Colon Carcinoma Metastatic in the Lung (tissue), 2 donors: ENCODE data around the gene CSPG5.

- PRO-cap, 2 experiments: no peak in any of the 2 experiments
These were observed 48.5 kb downstream of the PTH1R start for GRCh38 chr3:46925632-46926744.

DNA sequence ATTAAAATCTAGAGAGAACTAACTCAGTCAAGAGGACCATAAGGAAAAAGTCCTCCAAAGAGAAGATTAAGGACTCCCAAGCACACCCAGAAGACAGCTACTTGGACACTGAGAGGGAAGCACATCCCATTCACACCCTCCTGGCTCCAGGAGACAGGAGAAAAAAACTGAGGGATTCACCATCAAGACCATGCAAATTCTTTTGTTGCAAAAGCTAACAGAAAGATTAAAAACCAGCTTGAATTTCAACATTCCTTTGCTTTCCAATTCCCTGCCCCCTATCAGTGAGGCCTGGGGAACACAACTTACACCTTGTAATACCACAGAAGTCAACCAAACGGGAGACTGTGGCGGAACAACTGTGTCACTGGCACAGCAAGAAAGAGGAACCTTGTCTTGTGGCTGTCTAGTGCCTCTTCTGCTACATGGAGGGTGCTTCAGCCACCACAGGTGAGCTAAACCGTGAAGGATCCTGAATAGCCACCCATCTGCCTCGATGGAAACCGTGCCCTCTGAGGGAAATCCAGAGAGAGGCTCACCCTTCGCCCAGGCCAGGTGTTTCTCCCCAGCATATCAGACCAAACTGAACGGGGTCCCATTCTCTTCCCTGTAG is 11.5 kb downstream of the CCDC12 start:
- PRO-cap, 2 experiments: no peak in any of the 2 experiments

GRCh38 chr3:46997184-46998301 is 18.1 kb downstream of the NBEAL2 start:
- PRO-cap, 2 experiments: no peak in any of the 2 experiments

- PRO-cap, 2 experiments: no peak in any of the 2 experiments
These were observed 37.3 kb downstream of the NBEAL2 start for GRCh38 chr3:47016433-47017581.

GRCh38 chr3:47018778-47019558 is 39.5 kb downstream of the NBEAL2 start:
- PRO-cap, 2 experiments: no peak in any of the 2 experiments

DNA sequence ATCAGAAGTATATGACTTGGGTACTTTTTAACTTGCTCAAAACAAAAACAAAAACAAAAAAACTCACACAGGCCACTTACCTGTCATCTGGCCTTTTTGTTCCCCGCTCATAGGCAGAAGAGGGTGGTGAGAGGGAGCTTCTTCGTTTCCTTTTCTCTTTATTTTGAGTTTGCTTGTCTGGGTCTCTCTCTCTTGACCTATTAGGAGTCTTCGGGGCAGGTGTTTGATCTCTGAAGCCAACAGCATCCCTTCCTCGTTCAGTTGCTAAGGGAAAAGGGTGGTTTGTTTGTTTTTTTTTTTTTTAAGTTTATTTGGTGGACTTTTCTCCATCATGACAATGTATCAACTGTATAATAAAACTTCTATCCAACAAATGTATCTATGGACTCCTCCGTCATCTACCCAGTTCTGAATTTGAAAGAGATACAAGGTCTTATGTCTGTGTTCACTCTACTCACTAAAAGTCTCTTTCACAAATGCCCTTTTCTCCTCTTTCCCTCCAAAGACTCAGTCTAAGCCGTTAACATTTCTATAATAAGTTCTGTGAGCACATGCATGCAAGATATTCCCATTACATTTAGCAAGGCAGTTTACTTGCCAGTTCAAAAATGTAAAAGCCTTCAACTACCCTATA is 82.7 kb downstream of the NBEAL2 start:
- PRO-cap, 2 experiments: no peak in any of the 2 experiments

DNA sequence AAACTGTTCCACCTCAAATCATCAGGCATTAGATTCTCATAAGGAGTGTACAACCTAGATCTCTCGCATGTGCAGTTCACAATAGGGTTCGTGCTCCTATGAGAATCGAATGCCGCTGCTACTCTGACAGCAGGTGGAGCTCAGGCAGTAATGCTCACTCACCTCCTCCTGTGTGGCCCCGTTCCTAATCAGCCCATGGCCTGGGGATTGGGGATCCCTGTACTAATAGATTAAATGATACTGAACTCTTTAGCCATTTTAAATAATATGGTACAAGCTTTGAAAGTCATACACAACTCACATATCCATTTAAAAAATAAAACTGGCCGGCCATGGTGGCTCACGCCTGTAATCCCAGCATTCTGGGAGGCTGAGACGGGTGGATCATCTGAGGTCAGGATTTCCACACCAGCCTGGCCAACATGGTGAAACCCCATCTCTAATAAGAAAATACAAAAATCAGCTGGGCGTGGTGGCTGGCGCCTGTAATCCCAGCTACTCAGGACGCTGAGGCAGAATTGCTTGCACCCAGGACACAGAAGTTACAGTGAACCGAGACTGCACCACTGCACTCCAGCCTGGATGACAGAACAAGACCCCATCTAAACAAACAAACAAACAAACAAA is 76.4 kb downstream of the SETD2 start:
- PRO-cap, 2 experiments: no peak in any of the 2 experiments

DNA sequence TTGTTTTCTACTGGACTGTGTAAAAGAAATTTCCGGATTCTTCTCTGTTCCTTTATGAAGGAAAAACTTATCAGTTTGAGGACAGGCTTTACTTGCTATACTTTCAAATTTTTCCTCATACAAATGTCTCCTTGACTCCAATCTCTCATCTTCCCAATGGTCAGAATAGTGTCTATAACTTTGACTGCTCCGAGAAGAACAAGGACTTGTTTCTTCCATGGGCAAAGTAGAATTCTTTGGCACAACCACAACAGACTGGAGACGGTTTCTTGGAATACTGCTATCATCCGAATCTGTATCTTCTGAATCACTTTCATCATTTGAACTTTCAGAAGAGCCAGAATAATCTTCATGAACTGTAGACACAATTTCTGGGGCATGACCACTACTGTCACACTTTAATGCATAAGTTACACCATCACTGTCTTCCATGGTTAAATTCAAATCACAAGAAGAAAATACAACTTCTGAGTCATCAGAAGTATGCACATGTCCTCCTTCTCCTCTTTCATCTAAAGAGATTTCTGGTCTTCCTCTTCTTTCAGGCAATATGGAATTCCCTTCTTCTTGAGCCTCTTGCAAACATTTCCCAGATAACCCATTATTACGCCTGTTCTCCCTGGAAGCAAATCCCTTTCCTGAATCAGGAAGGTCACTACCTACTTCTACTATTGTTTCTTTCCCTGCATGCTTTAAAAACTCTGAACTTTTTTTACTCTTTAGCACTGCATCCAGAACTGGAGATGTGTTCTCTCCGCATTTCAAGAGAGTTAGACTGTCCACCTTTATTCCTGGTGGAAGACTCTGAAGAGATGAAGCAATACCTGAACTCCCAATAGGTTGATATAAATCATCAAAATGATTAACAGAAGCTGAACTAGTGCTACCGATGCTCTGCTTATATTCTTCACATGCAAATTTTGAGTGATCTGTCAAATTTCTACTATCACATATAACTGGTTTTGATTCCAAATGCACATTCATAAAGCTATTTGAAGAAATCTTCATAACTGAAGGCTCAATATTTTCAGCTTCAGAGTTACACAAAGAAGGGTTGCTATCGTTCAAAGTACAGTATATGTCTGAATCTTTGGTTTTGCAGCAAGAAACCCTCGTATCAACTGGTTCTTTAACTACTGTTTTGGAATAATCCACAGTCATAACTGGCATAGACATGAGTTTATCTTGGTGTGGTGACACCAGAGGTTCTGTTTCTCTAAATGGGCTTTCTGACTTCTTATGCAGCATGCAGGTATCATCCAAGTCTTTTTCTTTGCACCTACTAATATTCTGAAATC is 42.3 kb downstream of the SETD2 start:
- PRO-cap, 2 experiments: no peak in any of the 2 experiments

GRCh38 chr3:47139259-47140008 is 24.5 kb downstream of the SETD2 start:
- PRO-cap, 2 experiments: no peak in any of the 2 experiments

- PRO-cap, 2 experiments: no peak in any of the 2 experiments
These were observed 24.0 kb upstream of the SETD2 start for GRCh38 chr3:47188057-47188256.

DNA sequence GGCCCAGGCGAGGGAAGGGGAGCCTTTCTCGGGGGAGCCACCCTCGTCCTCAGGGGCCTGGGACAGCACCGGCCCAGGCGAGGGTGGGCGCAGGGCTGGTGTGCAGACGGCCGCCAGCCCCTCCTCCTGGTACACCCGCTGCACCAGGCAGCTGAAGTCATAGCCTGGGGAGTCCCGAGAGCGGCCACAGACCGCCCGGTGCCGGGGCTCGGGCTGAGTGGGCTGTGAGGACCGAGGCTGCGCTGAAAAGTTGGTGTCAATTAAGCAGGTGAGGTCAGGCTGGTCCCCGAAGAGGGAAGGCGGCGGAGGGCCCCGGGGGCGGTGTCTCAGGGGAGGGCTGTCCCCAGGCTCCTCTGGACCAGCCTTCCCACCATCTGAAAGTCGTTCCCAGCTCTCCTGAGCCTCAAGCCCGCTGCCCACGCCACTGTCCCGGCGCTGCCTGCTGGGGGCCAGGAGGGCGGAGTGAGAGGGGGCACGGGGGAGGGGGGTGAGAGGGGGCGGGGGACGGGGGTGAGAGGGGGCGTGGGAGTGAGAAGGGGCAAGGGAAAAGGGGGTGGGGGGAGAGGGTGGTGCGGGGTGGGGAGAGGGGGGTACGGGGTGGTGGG is 36.7 kb downstream of the PTPN23 start:
- PRO-cap, 2 experiments: no peak in any of the 2 experiments

- PRO-cap, 2 experiments: no peak in any of the 2 experiments
These were observed 40.7 kb downstream of the PTPN23 start for GRCh38 chr3:47421476-47422029.

GRCh38 chr3:47428299-47429584 is 47.0 kb downstream of the SCAP start:
- PRO-cap, 2 experiments: no peak in any of the 2 experiments

GRCh38 chr3:47578517-47579325 is at the start of gene CSPG5:
Gene CSPG5 (minus strand): TSS chr3:47578865.
- PRO-cap, 2 experiments: no peak in any of the 2 experiments

DNA sequence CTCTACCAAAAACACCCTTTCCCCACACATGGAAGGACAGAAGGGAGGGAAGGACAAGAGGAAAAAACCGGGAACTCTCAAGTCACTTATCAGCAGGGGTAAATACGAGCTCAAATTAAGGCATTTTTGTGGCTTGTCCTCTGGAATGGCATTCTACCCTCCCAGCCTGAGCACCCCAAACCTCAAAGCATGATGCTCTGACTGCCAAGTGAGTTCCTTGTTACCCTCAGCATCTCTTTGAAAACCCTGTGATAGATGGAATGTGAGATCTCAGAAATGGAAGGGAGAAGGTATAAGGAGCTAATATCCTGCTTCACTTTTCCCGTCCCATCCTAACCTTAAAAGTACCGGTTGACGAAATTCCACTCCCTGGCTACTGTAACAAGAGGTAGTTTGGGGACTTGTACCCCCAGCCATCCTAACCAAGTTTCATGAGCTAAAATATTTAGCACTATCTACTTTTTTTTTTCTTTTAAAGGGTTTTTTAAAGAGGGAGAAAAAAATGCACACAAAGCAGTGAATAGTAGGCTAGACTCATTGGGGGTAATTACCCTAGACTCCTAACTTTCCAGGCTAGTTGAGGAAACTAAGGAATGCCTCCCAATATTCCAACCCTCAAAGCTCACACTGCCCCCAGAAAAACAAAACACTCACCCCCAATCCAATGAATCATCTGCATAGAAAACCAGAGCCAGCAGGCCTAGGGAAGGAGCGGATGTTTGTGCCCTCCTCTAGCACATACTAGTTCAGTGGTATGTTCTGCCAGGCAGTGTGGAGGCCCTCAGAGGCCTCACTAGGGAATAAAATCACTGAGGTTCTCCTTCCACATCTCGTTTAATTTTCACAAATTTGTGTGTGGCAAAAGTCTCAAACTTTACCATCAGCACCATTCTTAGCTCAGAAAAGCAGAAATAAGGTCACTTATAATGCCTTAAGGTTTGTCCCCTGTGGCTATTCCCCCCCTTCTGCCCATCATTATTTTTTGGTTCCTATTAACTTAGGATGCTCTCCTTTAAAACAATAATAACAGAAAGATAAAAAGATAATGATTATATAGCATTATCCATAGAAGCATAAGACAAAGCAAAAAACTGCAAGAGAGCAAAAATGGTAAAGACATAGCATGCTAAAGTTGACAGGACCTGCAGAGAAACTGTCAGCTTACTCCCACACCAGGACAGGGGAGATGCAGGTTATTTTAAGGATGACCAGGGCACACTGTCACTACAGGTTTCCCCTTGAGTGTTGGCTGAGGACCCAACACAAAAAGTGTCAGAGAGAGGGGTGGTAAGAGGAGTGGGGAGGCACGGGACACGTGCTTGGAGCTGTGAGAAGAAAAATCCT is 8.6 kb upstream of the CSPG5 start:
- PRO-cap, 2 experiments: no peak in any of the 2 experiments

GRCh38 chr3:47661170-47661732 is 82.6 kb upstream of the CSPG5 start:
- PRO-cap, 2 experiments: no peak in any of the 2 experiments

DNA sequence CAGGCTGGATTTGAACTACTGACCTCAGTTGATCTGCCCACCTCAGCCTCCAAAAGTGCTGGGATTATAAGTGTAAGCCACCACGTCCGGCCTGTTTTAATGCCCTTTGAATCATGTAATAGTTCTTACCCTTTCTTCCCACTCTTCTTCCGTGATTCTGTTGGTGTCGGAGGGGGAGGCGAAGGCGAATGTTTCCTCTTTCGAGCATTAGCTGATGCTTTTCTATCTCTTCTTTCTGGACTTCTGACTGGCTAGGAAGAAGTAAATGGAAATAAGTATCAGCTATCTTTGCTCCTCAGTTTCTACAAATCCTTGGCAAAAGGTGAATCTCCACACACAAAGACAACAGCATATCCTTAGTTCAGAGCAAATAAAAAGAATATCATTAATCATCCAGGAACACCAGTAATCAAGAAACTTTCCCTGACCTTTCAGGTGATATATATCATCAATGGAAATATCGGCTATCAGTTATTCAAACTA is 75.4 kb downstream of the SMARCC1 start:
- PRO-cap, 2 experiments: no peak in any of the 2 experiments

GRCh38 chr3:47720530-47721107 is 61.1 kb downstream of the SMARCC1 start:
- PRO-cap, 2 experiments: no peak in any of the 2 experiments

- PRO-cap, 2 experiments: no peak in any of the 2 experiments
These were observed 47.7 kb downstream of the DHX30 start for GRCh38 chr3:47850369-47851261.

DNA sequence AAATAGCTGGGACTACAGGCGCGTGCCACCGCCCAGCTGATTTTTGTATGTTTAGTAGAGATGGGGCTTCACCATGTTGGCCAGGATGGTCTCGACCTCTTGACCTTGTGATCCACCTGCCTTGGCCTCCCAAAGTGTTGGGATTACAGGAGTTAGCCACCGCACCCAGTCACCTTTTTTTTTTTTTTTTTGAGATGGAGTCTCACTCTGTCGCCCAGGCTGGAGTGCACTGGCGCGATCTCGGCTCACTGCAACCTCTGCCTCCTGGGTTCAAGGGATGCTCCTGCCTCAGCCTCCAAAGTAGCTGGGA is 28.0 kb downstream of the CDC25A start:
- PRO-cap, 2 experiments: no peak in any of the 2 experiments